Temporal lobe (tissue), 2 donors: ENCODE data around the genes PIK3C2G and AEBP2.

DNA sequence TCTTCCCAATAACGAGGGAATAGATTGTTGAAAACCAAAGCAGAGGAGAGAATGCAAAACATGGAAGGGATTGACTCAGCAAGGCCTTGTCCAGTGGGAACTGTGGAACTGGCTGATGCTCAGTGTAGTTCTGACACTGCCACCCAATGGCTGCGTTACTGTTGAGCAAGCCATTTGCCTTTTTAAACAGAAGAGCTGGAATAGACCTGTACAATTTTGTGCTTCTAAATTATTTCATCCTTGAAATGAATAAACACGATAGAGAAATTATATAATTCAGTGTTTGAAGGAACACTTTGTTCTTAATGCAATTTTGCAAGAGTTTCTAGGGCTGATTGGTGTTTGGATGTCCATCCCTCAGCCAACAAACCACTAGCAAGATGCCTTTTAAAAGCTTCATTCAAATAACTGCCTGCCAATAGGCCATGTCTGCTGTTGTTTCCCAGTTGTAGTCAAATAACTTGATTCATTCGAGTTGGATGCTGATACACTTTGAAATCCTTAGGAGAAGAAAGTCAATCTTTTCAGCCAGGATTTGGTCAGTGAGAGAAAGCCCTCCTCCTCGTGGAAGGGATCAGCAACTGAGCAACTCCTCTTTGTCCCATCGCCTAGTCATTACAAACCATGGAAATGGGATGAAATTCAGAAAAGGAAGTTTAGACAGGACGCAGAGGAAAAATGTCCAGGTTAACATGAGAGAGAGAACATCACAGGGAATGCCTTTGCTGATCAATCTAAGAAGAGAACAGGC is 7.3 kb upstream of the MGP start:
- RAMPAGE, long total RNA, result no peak

DNA sequence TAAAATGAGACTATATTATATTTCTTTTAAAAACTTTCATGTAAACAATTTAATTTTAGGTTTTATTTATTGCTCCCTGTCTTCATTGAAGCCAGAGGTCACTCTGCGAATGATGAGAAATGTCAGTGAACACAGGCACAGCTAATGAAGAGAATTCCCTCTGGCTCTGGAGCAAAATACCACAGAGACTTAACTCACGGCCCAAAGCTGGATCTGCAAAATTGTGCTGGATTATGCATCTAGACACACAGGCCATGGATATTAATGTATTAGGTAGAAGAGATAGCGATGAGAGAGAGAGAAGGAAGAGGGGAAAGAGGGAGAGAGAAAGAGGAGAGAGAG is 3.9 kb downstream of the ARHGDIB start:
- RAMPAGE, long total RNA, result no peak

- RAMPAGE, long total RNA, result no peak
Observed at GRCh38 chr12:14958718-14959128, 2.7 kb downstream of the ARHGDIB start.

DNA sequence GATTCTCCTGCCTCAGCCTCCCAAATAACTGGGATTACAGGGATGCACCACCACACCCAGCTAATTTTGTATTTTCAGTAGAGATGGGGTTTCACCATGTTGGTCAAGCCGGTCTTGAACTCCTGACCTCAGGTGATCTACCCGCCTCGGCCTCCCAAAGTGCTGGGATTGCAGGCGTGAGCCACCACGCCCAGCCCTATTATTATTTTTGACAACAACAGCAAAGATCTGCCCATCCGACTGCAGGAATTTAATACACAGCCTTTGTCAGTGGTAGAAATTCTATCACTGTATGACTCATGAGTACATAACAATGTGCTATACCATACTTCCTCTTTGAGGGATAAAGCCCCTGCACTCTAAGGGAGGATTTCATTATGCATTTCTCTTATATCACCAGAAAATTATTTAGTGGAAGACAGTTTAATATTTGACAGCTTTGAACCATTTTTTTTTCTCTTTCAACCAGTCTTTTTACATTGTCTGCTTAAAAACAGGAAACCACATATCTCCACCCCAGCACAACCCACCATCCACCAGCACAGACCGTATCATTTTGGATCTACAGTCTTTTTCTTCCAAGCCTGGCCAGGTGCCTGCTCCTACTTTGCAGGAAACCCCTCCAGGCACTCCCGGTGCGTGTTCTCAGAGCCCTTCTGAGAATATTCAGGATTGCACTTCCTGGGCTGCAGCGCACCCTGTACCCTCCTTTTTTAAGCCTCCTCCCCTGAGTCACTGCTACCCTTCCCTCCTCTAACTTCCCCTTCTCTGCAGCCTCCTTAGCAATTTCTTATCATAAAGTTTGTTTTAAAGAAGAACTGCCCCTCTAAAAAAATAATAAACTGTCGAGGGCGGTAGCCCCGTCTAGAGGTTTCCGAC is 555 bp downstream of the ARHGDIB start:
- RAMPAGE, long total RNA, result no peak

GRCh38 chr12:15162938-15164019 is 57.9 kb downstream of the RERG start:
- RAMPAGE, long total RNA, result no peak

- RAMPAGE, long total RNA, result no peak
Observed at GRCh38 chr12:15534221-15534799, 212.0 kb downstream of the PTPRO start.

DNA sequence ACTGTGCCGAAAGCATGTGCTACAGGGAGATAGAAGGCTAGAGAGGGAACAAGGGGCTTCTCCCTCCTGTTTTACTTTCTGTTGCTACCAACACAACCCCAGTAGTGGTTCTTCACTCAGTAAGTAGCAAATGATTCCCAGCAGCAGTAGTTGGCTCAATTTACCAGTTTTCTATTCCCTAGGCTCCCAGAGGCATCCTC is 170.3 kb downstream of the EPS8 start:
- RAMPAGE, long total RNA, result no peak

- RAMPAGE, long total RNA, result no peak
Observed at GRCh38 chr12:15693084-15693765, 96.0 kb downstream of the EPS8 start.

- RAMPAGE, long total RNA, result no peak
Observed at GRCh38 chr12:15852362-15852561, 29.9 kb upstream of the STRAP start.

DNA sequence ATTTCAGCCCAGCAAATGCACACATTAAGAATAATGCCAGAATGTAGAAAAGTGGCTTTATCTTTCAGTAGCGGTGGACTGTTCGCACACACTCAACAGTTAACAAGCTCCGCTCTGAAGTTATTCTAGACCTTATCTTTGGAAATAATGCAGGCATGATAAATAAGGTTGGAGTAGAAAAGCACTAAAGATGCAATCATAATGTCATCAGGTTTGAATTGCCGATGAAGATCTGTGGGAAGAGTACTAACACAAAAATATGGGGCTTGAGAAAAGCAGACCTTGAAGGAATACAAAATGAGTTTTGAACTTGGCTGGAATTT is 81.6 kb downstream of the DERA start:
- RAMPAGE, long total RNA, result no peak

- RAMPAGE, long total RNA, result no peak
Observed at GRCh38 chr12:16600355-16601141, 5.4 kb downstream of the LMO3 start.

GRCh38 chr12:16607911-16608501 is 2.0 kb upstream of the LMO3 start:
- RAMPAGE, long total RNA, result start-site peak on the minus strand at chr12:16608006-16608189, 1,902 and 2,540 reads in 2 replicates

DNA sequence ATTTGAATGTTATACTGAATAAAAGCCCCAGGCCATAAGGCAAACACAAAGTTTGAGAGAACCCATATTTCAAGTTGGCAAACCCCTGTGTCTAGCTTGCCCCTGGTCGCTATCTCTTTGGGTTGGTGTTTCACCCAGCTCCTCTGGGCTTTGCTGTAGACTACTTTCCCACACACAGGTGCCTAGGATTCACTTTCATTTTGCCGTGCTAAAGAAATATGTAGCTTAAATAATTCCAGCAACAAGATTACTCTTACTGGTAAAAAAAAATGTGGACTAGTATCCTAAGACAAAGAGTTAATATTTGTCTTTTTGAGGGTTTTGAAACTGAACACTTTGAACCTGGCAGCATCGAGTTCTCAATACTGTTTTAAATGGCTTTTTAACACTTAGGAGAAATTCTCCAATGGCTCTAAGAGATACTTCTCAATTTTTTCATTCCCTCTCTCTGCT is 5.3 kb upstream of the LMO3 start:
- RAMPAGE, long total RNA, result no peak

GRCh38 chr12:18261289-18261676 is at the start of gene PIK3C2G:
Gene PIK3C2G (plus strand): TSS chr12:18261518.
- RAMPAGE, long total RNA, result no peak

DNA sequence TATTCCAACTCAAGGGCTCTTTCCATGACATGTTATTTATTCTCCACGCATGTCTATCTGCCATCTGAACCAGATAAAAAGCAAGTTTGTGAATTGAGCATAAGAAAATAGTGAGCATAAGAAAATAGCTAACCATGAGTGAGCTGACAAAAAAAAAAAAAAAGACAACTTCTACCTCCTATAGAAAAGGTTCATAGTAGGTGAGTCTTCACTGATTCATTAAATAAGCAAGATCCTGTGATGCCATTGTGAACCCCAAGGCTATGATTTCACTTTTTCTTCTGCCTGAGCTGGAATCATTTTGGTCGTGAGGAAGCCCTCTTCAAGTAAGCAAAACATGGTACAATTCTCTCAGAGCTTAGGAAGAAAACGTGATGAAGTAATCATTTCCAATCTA is 1.1 kb downstream of the PIK3C2G start:
- RAMPAGE, long total RNA, result no peak

GRCh38 chr12:18643600-18644310 is 94.1 kb downstream of the PLCZ1 start:
- RAMPAGE, long total RNA, result no peak

- RAMPAGE, long total RNA, result no peak
Observed at GRCh38 chr12:18754227-18754752, 16.4 kb downstream of the CAPZA3 start.

DNA sequence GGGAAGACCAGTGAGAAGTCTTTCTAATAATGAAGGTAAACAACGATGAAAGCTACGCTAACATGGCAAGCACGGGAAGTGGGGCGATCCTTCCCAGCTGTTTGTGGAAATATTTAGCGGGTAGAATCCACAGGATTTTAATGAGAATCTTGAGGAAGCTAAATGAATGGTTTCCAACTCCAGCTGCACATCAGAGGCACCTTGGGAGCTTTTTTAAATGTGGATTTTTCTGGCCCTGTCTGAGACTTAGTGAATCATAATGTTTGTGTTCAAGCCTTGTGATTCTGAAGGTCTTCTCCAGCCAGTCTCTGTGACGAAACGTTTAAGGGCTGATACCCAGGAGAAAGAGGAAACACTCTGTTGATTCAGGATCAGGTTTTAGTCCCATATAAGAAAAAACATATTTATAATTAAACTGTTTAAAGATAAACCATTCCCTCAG is 169.8 kb downstream of the CAPZA3 start:
- RAMPAGE, long total RNA, result no peak

DNA sequence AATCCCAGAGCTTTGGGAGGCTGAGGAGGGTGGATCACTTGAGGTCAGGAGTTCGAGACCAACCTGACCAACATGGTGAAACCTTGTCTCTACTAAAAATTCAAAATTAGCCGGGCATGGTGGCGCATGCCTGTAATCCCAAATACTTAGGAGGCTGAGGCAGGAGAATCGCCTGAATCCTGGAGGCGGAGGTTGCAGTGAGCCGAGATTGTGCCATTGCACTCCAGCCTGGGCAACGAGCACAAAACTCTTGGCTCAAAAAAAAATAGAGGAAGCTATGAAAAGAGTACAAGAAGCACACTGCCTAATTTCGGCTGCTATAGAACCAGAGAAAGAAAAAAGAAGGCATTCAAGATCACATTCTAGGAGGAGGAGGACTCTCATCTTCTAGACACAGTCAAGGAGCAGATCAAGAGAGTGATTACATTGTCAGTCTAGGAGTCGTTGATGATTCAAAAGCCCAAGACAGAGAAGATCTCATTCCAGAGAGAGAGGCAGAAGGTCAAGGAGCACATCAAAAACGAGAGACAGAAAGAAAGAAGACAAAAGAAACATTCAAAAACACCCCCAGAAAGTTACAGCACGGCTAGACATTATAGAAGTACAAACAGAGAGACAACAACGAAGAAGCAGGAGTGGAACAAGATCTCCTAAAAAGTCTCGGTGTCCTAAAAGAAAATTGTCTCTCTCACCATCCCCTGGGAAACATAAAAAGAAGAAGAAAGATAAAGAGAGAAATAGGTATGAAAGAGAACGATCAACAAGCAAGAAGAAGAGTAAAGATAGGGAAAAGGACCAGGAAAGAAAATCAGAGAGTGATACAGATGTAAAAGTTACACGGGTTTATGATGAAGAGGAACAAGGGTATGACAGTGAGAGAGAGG is 131.8 kb upstream of the AEBP2 start:
- RAMPAGE, long total RNA, result no peak

GRCh38 chr12:19439403-19440103 is at the start of gene AEBP2:
Gene AEBP2 (plus strand): TSS chr12:19439492.
- RAMPAGE, long total RNA, result start-site peak on the plus strand at chr12:19439481-19439691, 29 and 26 reads in 2 replicates